T-cell (primary cell): ENCODE data around the genes ANKRD2 and GOT1.

GRCh38 chr10:97571601-97572144 lies 906 bp upstream of the ANKRD2 start:
- PRO-cap, 7 experiments, result no peak in any of the 7 experiments

- PRO-cap, 7 experiments, result no peak in any of the 7 experiments
Observed at GRCh38 chr10:97572145-97572955, at the start of gene ANKRD2. Gene ANKRD2, plus strand, starts transcription at chr10:97572779.

- PRO-cap, 7 experiments, result no peak in any of the 7 experiments
Observed at GRCh38 chr10:97596050-97597215, 6.9 kb downstream of the C10orf62 start.

DNA sequence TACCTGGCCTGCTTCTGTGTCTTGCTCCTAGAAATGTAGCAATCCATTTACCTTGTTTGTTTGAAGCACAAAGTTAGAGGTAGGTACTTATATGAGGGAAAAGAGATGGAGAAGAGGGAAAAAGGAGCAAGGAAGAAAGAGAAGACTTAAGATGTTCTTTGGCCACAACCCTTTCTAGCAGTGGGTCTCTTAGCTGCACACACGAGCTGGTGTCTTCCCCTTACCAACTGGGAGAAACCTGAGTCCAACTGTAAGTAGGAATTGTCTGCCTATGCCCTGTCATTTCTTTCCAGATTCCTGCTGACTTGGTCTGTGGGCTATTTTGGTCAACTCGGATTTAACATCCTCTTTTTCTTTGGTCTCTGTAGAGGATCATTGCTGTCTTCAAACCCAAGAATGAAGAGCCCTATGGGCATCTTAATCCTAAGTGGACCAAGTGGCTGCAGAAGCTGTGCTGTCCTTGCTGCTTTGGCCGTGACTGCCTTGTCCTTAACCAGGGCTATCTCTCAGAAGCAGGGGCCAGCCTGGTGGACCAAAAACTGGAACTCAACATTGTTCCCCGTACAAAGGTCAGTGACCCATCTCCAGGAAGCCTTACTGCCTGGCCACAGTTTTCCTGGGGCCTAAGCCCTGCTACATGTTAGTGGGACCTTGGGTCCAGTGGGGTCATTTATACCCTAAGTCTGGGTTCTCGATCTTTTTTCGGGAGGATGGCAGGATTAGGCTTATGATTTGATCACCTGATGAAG lies 10.3 kb downstream of the PI4K2A start:
- PRO-cap, 7 experiments, result no peak in any of the 7 experiments

DNA sequence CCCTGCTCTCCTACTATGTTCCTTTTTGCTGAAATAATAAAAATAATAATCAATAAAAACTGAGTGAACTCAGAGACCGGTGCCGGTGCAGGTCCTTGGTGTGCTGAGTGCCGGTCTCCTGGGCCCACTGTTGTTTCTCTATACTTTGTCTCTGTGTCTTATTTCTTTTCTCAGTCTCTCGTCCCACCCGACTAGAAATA lies 13.0 kb upstream of the MARVELD1 start:
- PRO-cap, 7 experiments, result no peak in any of the 7 experiments

- PRO-cap, 7 experiments, result no peak in any of the 7 experiments
Observed at GRCh38 chr10:97707299-97707597, 6.3 kb upstream of the MARVELD1 start.

DNA sequence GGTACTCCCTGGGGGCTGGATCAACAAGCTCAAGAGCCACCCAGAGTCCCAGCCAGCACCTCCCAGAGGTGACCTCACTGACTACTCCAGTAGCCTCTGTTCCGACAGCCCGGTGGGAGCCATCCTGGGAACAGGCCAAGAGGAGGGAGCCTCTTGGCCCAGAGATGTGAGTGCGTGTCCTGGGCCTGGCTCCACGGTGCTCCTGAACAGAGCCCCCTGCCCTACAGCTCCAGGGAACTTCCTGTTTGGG lies 6.0 kb upstream of the MARVELD1 start:
- PRO-cap, 7 experiments, result no peak in any of the 7 experiments

DNA sequence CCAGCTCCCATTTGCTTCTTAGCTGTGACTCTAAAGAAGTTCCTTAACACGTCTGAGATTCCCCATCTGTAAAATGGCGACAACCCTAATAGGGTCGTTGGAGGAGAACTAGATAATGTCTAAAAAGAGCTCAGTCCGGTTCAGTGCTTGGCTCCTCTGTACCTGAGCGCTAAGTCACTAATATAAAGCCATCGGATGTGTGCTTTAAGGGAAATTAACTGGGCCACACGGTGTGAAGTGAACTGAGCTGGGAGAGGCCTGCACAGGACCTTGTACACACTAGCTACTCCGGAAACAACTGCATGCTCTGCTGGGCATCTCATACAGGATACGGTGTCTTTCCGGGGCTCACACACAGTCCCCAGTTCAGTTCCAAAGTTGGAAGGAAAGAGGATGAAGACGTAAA lies 456 bp upstream of the ZFYVE27 start:
- PRO-cap, 7 experiments, result no peak in any of the 7 experiments

GRCh38 chr10:97757117-97757621 lies 14.6 kb downstream of the SFRP5 start:
- PRO-cap, 7 experiments, result peak in 1 of 7 experiments; most common plus-strand start chr10:97757215 (in 1)

DNA sequence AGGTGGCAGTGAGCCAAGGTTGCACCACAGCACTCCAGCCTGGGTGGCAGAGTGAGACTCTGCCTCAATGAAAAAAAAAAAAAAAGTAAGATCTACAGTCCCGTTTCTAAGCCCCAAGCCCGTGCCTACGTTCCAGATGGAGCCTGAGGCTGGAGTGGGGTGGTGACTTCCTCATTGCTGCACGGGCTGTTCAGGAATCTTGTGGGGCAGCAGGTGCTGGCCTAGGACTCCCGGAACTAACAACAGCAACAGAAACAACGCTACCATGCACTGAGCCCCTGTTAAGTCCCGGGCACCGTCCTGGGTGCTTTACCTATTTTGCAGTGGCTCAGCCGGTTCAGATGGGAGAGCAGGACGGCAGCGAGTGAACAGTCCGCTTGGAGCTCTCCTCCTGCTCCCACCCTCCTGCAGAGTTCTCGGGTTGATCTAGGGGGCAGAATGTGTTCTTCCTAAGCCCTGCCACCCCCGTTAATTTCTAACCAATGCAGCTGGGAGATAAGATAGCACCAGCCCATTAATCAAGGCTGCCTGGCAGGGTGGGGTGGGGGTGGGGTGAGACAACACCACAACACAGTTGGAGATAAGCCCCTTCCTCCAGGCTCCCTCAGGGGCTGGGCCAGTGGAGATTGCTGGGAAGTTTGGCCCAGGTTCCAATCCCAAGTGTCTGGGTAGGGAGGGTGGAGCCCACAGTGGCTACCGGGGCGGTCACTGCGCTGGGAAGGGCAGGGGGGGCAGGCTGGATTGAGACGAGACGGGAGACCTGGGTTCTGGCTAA lies 17.0 kb upstream of the SFRP5 start:
- PRO-cap, 7 experiments, result no peak in any of the 7 experiments

GRCh38 chr10:98209278-98209949 lies 58.6 kb downstream of the LOXL4 start:
- PRO-cap, 7 experiments, result no peak in any of the 7 experiments

DNA sequence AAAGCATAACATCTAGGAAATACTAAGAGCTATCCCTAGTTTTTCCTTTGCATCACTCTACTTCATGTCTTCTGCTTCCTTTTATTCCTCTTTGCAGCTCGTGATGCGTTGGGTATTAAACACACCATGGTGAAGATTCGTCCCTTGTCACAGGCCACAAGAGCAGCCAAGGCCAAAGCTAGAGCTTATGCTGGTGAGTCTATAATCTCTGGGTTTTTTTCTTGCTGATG lies 32.8 kb downstream of the LOXL4 start:
- PRO-cap, 7 experiments, result no peak in any of the 7 experiments

- PRO-cap, 7 experiments, result no peak in any of the 7 experiments
Observed at GRCh38 chr10:98268867-98269138, 809 bp upstream of the LOXL4 start.

GRCh38 chr10:98443034-98443398 lies 3.7 kb downstream of the HPS1 start:
- PRO-cap, 7 experiments, result no peak in any of the 7 experiments

DNA sequence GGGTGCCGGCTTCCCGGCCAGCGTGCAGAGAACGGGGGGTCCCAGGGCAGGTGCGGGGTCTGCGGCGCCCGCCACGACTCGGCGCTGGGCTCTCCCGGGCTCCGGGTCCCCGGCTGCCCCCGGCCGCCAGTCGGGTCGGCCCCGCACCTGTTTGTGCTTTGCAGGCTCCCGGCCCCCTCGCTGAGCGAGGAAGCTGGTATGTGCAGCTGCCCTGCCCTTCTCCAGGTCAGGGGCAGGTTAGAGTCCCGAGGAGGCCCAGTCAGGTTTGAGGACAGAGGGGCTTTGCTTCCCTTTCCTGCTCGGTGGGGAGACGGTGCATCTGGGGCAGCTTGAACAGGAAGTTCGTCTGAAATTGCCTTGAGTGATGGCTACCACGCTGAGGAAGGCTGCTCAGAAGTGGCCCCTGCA lies 21.2 kb upstream of the HPS1 start:
- PRO-cap, 7 experiments, result peak in 2 of 7 experiments; most common plus-strand start position 129 of the sequence (in 2); most common minus-strand start position 267 of the sequence (in 1)

DNA sequence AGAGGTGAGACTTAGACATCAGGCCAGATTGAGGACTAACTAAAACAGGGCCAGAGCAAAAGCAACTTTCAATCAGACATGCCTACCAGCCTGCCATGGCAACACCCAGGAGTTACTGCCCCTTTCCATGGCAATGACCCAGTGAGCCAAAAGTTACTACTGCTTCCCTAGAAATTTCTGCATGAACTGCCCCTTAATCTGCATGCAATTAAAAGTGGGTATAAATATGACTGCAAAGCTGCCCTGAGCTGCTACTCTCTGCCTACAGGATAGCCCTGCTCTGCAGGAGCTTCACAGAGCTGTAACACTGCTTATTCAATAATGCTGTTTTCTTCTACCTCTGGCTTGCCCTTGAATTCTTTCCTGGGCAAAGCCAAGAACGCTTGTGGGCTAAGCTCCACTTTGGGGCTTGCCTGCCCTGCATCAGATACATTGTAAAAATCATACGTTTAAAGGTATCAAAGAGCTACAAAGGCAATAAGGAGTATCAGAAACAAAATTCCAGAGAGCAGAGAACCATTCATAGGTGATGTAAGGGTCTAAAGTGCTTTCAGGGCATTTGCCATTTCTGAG lies 24.9 kb upstream of the CNNM1 start:
- PRO-cap, 7 experiments, result no peak in any of the 7 experiments

- PRO-cap, 7 experiments, result no peak in any of the 7 experiments
Observed at GRCh38 chr10:99421224-99421847, 9.1 kb downstream of the GOT1 start.

DNA sequence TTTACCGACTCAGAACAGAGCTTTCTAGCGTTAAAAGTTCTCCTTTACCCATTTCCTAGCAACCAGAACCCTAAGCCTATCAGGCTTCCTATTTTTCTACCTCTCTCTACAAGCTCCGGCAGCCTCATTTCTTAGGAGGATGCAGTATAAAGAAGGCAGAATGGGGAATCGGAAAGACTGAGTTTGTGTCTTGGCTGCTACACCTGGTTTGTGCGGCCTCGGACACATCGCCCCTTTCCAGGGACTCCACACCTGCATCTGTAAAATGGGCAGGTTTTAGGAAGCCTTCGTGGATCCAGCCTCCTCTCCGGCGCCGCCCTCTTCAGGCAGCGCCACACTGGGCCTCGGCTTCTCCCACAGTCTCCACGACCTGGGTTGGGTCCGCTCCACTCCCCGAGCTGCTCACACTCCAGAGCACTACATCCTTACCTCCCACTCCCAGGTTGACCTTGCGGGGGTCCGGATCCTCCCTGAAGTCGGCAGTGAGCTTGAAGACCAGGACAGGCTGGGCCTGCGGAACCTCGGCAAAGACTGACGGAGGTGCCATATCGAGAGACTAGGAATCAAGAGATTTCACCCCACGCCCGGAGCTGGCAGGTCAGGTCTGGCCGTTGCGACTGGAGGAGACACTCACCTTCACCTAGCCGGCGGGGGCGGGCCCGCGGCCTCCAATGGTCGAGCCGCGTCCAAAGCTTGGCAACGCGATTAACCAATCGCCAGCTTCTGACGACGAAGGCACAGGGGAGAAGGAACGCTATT lies at the start of gene GOT1:
Gene GOT1 (minus strand): TSS at position 606 of the 759 bp plus-strand sequence.
- PRO-cap, 7 experiments, result peak in 7 of 7 experiments; most common minus-strand start position 606 of the sequence (in 7)

- PRO-cap, 7 experiments, result no peak in any of the 7 experiments
Observed at GRCh38 chr10:99521844-99522543, 10.7 kb upstream of the NKX2-3 start.

DNA sequence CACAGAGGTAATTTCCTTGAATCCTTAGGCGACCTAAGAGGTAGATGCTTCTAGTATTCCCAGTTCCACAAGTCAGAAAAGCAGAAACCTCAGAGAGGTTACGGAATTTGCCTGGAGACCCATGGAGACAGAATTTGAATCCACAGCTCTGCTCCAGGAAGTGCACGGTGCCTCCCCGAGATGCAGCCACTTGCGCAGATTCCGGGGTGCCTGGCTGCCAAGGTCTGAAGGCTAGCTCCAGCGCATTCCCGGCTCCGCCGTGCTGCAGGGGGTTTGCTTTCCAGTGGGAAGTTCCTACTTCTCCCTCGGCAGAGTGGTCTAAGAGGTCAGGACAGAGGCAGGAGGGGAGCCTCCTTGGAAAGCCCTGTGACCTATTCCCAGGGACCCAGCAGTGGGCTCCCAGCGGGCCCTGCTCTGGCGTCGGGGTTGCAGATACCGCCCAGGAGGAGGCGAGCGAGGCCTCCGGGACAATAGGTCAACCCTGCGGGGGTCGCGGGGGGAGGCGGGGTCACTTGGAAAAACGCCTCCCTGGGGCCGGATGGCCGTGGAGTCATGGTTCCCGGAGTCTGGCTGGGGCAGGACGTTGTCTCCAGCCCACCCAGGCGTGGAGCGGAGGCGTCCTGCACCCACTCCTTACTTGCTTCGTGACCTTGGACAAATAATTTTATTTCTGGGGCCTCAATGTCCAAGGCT lies 10.0 kb upstream of the NKX2-3 start:
- PRO-cap, 7 experiments, result no peak in any of the 7 experiments